ENCODE data around the gene EXOSC5.

DNA sequence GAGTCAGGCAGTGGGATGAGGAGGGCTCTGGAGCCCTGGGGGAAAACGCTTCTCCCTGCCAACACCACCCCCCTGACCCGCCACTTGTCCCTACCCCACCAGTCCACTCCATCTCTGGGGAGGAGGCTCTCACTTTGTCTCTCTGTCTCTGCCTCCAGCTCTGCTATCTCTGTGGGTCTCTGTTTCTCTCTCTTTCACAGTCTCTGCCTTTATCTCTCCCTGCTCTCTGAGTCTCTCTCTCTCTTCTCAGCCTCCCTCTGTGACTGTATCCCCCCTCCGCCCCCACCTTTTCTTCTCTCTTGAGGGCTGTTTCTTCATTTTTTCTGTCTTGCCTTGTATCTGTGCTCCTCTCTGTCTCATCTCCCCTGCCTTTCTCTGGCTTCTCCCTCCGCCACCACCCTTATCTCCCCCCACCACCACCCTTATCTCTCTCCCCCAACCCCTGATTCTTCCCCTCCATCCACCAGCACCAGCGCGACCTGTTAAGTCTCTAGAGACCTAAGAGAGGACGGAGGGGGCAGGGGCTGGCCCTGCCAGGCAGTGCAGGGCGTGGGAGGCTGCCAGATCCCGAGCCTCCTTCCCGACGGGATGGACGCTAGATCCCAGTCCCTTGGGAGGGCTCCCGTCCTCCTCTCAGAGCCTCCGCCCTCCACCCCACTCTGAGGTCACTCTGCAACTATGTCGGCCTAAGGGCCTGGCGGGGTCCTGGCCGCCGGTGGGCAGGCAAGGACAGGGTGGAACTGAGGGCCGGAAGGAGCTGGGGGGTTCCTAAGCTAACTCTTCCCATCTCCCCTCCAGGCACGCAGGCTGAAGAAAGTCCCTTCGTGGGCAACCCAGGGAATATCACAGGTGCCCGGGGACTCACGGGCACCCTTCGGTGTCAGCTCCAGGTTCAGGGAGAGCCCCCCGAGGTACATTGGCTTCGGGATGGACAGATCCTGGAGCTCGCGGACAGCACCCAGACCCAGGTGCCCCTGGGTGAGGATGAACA, 1.1 kb downstream of the AXL start:
- PRO-cap: unidirectional peak, minus-strand start at position 661 of the sequence

DNA sequence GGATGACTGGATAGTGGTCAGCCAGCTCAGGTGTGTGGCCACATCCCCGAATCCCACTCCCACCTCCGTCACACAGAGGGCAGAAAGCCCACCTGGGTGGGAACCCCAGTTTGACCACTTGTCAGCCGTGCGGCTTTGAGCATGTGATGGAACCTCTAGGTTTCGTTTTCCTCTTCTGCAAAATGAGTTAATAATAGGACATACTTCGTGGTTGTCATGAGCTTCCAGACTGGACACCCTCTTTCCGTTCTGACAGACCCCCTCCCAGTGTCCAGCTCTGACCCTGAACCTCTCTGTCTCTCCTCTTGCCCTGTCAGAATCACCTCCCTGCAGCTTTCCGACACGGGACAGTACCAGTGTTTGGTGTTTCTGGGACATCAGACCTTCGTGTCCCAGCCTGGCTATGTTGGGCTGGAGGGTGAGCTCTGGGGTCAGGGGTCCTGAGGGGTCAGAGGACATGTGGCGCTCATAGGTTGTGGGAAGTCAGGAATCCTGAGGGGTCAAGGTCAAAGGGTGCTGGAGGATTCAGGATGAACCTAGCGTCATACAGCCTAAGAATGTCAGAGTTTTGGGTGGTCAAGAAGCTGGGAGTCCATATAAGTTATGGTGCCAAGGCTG, 1.9 kb downstream of the AXL start:
- PRO-cap: no peak

GRCh38 chr19:41266617-41267346, 2.6 kb downstream of the HNRNPUL1 start:
- PRO-cap: no peak

DNA sequence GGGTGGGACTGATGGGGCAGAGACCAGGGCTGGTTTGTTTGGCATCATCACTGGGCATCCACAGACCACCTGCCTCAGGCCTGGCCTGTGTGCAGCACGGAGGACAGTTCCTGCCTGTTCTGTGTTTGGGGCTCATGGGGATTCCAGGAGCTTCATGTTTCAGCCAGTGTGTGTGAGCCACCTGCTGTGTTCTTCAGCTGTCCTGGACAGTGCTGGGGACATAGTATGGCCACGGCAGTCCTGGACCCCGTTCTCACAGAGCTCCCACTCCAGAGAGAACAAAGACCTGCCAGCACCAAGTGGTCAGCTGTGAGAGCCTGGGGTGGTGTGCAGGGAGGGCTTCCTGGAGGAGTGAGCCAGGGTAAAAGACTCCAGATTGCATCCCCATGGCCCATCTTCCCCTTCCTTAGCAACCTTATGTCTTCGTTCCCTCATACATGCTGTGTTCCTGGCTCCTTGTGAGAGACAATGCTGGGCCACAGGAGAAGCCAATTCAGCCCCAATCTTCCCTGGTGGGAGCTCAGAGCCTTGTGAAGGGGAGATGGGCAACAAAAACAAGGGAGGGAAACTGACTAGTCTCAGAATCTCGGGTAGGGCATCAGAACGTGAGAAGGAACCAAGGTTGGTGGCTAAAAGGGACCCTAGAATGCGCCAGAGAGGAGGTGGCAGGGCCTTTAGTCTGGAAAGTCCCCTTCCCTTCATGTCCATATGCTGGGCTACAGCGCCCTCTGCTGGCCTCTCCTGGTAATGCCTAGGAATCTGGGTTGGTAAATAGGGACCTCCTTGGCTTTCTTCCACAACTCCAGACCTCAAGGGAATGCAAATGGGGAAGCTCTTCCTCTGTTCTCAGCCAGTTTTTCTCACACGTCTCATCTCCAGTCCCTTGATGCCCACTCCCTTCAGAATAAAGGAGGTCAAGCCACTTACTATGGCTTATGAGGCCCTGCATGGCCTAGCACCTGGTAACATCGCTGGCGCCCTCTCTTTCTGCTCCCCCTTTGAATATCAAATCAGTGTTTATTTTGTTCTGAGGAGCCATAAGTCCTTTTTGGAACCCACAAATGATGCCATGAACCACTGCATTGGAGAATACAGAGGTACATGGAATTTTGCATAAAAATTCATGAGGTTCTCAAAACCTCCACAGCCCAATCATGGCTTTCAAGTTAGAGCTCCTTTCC, 1.6 kb upstream of the CCDC97 start:
- PRO-cap: no peak

GRCh38 chr19:41320277-41320521, 10.2 kb downstream of the CCDC97 start:
- PRO-cap: no peak

- PRO-cap: no peak
These were observed 21.8 kb downstream of the CCDC97 start for GRCh38 chr19:41331476-41332531.

DNA sequence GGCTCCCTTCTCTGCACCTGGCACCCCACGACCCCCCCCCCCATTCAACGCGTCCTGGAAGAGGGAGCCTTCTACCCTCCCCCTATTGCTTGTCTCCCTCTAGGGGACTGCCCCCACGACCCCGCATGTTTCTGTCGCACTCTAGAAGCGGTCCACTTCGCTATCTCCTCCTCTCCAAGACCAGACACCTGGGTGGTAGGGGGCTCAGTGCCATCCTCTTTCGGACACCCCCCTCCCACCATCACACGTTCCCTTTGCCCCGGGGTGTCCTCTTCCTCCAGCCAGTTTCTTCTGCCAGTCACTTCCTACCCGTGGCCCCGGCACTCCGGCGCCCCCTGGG, 1.4 kb downstream of the TGFB1 start:
- PRO-cap: no peak

DNA sequence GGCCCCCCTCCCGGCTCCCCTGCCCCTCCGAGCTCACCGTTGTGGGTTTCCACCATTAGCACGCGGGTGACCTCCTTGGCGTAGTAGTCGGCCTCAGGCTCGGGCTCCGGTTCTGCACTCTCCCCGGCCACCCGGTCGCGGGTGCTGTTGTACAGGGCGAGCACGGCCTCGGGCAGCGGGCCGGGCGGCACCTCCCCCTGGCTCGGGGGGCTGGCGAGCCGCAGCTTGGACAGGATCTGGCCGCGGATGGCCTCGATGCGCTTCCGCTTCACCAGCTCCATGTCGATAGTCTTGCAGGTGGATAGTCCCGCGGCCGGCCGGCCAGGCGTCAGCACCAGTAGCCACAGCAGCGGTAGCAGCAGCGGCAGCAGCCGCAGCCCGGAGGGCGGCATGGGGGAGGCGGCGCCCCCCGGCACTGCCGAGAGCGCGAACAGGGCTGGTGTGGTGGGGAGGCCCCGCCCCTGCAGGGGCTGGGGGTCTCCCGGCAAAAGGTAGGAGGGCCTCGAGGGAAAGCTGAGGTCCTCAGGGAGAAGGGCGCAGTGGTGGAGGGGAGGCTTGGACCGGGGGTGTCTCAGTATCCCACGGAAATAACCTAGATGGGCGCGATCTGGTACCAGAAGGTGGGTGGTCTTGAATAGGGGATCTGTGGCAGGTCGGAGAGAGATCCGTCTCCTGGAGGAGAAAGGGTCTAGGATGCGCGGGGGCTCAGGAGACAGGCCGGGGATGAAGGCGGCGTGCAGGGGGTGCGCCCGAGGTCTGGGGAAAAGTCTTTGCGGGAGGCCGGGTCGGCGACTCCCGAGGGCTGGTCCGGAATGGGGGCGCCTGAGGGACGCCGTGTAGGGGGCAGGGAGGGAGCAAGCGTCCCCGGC, 835 bp downstream of the TGFB1 start:
- PRO-cap: no peak

DNA sequence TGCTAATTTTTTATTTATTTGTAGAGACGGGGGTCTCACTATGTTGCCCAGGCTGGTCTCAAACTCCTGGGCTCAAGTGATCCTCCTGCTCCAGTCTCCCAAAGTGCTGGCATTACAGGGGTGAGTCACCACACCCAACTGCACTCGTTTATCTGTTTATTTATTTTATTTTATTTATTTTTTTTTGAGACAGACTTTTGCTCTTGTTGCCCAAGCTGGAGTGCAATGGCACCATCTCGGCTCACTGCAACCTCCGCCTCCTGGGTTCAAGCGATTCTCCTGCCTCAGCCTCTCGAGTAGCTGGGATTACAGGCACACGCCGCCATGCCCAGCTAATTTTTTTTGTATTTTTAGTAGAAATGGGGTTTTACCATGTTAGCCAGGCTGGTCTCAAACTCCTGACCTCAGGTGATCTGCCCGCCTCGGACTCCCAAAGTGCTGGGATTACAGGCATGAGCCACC, 3.6 kb downstream of the B9D2 start:
- PRO-cap: no peak

DNA sequence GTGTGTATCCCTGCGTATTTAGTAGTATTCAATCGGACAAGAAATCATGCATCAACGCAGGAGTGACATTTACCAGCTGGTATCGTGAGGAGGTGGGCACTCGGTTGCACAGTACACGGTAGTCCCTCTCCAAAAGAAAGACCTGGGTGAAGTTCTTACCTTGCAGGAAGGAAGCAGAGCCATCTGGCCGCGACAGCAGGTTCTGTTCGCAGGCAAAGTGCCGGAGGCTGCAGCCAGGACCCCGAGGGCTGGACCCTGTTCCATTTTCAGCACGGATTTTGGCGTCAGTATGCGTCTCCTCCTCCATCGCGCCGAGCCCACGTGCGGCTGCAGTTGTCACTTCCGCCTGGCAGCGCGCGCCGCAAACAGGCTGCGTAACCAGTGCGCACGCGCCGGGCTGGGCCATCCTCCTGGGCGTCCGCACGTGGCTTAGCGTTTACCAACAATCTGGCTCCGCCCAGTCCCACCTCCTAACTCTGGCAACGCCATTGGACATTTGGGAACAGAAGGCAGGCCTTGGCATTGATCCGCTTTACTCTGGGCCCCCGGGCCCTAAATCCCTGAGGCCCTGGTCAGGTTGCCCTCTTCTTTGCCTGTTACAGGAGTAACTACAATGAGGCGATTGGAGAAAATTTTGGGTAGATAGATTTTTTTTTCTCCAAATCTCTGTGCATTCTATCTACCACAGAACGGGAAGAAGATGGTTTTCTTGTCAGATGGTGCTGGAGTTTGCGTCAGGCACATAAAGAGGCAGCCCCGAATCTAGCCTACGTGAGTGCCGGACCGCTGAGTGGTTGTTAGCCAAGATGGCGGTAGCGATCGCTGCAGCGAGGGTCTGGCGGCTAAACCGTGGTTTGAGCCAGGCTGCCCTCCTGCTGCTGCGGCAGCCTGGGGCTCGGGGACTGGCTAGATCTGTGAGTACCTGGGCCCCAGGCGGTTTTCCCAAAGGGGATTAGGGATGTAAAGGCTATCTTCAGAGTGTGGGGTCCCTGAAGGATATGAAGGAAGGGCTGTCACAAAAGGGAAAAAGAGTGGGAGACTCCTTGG, at the start of gene EXOSC5:
TSS of gene EXOSC5 (minus strand) at position 338 of the 1,047 bp plus-strand sequence.
- PRO-cap: unidirectional peak, minus-strand start at position 323 of the sequence; unidirectional peak, plus-strand start at position 797 of the sequence

GRCh38 chr19:41422779-41423211, 4.4 kb downstream of the B3GNT8 start:
- PRO-cap: no peak

DNA sequence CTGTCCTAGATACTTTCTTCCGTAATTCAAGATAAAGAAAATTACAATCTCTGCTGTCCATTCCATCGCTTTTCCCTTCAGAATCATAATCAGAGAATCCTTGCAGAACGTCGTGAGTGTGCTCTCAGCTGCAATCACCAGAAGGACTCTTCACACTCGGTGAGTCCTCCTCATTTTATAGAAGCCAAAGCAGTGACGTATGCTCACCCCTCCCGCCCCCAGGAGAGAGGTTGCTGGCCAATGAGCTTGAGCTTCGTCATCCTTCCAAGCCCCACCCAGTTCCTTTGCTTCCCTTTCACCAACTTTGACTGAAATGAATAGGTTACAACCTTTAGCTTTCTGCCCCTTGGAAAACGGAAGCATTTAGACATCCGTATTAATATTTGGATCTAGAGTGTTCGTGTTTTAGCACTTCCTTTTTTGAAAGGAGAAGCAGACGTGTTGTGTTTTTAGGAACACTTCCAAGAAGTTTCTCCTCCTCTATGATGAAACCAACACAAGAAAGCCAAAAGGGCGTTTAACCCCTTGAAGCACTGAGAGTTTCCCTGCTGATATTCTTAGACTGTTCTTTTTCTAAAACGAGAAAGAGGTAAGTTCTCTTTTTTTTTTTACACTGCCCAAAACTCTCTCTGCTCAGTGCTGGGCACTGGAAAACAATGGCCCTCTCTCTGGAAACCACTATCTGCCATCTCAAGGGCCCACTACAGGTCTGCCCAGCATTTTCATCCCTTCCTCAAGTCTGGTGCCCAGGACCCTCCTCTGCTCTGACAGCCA, 44.4 kb upstream of the CEACAM21 start:
- PRO-cap: unidirectional peak, minus-strand start at position 149 of the sequence

GRCh38 chr19:41663255-41663701, 24.8 kb downstream of the CEACAM7 start:
- PRO-cap: no peak

GRCh38 chr19:41862492-41863676, 2.8 kb downstream of the RPS19 start:
- PRO-cap: no peak

DNA sequence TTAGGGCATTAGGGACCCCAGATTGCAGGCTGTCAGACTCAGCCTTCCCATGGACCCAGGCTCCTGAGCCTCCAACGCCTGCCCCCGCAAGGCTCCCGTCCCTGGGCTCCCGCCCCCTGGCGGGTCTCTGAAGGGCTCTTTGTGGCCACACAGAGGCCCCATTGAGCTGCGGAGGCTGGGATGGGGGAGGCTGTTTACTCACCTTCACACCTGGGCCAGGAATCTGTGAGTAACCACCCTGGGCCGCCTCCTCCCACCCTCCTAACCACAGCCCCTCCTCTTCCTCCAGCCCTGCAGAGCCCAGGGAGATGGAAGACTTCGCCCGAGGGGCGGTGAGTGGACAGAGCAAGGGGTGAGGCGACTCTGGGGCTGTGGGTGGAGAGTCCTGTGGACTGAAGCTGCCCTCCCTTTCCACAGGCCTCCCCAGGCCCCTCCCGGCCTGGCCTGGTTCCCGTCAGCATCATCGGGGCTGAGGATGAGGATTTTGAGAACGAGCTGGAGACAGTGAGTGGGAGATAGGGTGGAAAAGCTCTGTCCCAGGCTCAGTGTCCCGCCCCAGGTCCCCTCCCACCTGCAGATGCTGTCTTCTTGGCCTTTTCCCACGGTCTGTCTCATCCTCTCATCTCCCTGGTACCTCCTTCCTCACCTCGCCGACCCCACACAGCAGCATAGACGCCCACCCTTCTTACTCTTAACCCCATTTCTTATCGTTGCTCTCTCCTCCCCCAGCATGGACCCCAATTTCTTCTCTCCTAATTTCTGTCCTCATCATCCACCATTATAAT, 5.0 kb downstream of the ARHGEF1 start:
- PRO-cap: no peak

- PRO-cap: no peak
These were observed 5.8 kb downstream of the ARHGEF1 start for GRCh38 chr19:41888759-41889200.

GRCh38 chr19:41892062-41892907, 9.3 kb downstream of the ARHGEF1 start:
- PRO-cap: no peak

DNA sequence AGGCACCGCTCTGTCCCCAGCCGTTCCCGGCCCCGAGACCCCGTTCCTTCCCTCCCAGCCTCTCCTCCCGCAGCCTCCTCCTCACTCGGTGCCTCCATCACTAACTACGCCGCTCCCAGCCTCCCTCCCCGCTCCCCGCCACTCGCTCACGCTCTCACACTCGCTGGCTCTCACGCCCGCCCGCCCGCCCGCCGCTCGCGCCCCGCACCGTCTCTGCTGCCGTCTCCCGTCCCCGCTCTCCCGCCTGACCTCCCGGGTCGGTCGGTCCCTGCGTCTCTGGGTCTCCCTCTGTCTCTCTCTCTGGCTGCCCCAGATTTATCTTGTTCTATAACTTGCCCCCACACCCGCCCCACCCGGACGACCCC, 15.2 kb downstream of the ERFL start:
- PRO-cap: no peak

DNA sequence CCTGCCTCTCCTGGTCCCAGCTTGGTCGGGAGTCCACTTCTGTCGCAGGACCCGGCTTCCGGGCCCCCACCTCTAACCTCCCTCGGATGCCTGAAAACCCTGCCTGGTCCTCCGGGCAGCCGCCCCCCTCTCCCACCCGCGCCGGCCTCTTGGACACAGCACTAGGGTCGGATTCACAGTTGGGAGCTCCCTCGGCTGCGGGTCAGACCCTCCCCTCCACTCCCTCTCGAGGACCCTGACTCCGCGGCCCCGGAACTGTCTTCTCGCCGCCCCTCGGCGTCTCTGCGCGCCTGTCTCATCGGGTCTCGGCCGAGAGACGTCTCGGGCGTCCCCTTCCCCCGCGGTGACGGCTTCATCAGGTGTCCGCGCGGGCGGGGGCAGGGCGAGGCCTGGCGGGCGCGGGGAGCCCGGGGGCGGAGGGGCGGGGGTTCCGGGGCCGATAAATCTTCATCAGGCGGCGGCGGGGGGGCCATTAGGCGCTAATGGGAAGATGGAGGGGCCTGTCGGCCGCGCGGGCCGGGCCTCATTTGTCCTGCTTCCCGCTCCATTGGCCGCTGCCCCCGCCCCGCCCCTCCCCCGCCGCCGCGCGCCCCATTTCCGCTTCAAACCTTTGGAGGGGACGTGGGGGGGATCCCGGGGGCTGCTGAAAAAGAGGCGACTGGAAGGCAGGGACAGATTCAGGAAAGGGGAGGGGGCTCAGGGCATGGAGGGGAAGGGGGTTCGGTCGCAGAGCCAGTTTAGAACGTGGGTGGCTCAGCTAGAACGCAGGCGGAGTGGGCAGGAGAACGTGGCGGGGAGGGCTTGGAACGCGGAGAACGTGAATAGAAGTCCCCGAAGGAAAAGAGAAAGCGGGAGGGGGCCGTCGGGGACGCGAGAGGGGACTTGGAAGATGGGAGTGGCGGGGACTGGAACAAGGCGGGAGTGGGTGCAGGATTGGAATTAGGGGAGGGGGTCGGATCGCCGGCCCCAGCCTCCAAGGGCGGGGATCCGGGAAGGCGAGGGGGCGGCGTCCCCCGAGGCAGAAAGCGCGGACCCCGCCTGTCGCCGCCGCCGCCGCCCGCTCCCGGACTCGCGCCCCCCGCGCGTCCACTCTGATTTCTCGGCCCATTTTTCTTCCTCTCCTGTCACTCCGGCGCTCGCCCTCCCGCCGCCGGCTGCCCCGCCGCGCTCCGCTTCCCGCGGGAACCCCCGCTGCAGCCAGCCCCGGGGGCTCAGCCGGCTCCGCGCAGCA, 12.0 kb upstream of the ERFL start:
- PRO-cap: no peak

- PRO-cap: unidirectional peak, plus-strand start at chr19:41958705
These were observed 724 bp downstream of the RABAC1 start for GRCh38 chr19:41958193-41959001.